Transverse colon (tissue), 4 donors: Measurements from ENCODE around the genes OR10Z1, TAGLN2, KCNJ9 and ATP1A2.

DNA sequence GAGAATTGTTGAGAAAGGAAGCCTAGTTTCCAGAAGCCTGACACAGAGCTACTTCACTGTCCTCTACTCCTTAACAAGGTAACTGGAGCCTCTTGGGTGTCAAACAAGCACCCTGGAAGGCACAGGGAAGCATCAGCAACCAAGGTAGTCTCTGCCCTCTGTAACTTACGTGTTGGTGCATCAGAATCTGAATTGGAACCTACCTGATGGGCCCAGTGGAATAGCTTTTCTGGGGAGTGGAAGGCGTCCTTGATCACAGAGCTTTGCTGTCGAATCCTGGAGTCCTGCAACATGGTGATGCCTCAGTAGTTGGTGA, 30.7 kb downstream of the SMIM42 start:
- PRO-cap: no peak
- RAMPAGE, long total RNA, 4 experiments: no peak in any of the 4 experiments

- PRO-cap: no peak
- RAMPAGE, long total RNA, 4 experiments: no peak in any of the 4 experiments
These were observed at the start of gene OR10Z1 for GRCh38 chr1:158605096-158605373. Gene OR10Z1, plus strand, starts transcription at chr1:158605268.

DNA sequence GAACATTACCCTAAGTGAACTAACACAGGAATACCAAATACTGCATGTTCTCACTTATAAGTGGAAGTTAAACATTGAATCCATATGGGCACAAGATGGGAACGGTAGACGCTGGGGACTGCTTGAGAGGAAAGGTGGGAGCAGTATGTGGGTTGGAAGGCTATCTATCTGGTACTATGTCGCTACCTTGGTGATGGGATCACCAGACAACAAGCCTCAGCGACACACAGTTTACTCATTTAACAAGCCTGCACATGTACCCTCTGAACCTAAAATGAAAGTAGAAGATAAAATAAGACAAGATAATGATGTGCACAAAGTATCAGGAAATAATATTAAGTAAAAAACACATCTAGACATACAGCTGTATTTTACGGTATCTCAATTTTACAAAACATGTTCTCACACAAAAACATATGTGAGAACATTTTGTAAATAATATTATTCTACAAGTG, 855 bp downstream of the PYHIN1 start:
- PRO-cap: no peak
- RAMPAGE, long total RNA, 4 experiments: no peak in any of the 4 experiments

GRCh38 chr1:158952424-158952934, 21.1 kb downstream of the PYHIN1 start:
- PRO-cap: no peak
- RAMPAGE, long total RNA, 4 experiments: no peak in any of the 4 experiments

DNA sequence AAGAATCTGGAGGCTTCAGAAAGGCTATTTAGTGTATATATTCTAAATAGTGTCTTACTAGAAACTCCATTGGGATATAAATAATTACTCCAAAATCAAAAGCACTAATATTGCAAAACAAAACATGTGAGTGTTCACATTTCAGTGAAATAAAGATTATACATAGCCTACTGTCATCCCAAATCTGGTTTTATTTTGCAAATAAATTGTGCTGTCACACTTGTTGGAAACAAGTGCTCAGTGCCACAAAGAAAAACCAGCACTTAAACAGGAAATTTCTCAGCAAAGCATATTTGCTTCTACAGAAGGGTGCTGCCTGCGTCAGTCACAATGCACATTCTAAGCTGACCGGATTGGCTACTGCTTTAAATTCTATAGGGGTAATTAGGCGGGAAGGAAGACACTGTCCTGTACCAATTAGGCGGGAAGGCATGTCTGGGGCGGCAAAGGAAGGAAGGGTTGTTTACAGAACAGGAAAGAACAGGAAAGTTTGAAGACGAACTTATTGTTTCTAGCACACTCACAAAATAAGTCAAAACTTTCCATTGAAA, 2.7 kb downstream of the IFI16 start:
- PRO-cap: bidirectional peak, plus-strand start at position 446 of the sequence, minus-strand start at position 341 of the sequence
- RAMPAGE, long total RNA, 4 experiments: no peak in any of the 4 experiments

DNA sequence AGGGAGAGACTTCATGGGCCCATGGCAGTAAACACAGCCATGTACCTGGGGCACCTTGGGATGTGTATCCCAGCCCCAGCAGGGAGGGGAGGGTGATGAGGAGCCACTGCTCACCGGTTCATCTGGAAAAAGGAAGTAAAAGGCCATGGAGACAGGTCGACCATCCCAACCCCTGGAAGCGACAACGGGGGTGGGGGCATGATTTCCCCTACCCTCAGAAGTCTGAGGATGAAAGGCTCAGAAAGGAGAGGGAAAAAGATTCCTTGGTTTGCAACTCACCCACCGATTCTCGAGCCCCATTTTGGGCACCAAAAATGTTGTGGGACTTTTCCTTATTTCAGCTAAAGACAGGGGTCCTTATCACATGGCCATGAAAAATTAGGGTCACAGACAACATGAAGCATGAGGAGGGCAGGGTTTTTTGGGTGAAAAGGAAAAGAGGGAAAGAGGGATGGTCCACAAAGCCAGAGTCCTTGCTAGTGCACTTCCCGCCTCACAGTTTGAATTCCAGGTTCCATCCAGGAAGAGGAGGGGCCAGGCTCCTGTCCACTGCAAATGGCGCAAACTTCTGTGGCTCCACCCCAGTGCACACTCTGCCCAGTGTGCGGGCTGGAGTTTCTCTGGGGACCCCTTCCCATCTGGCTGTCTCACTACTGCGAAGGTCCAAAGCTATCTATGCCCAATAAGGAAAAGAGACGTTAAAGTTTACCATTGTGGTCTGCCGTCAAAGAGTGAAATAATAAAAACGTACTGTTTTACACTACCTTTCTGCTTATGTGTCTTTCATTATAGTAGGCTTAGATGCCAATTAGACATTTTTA, 18.0 kb downstream of the AIM2 start:
- PRO-cap: no peak
- RAMPAGE, long total RNA, 4 experiments: no peak in any of the 4 experiments

- PRO-cap: no peak
- RAMPAGE, long total RNA, 4 experiments: no peak in any of the 4 experiments
These were observed 1.2 kb upstream of the DUSP23 start for GRCh38 chr1:159779446-159780104.

DNA sequence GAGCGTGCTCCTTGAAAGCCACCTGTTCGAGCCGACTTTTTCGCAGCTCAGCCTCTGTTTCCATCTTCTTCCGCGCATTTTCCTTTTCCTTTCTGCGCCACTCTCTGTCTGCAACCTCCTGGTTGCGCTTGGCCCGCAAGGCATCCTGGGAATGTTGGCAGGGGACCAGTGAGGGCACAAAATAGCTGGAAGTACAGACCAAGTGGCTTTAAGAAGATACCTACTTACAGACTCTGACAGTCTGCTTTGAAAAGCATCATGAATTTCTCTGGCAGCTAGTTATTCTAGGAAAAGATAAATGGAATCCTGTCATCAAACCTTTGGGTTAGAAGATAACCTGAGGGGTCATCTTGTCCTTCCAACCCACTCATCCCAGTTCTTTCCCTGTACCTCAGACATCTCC, 14.1 kb upstream of the VSIG8 start:
- PRO-cap: no peak
- RAMPAGE, long total RNA, 4 experiments: no peak in any of the 4 experiments

- PRO-cap: no peak
- RAMPAGE, long total RNA, 4 experiments: no peak in any of the 4 experiments
These were observed 11.4 kb downstream of the TAGLN2 start for GRCh38 chr1:159913586-159914531.

GRCh38 chr1:159924905-159925555, at the start of gene TAGLN2:
Gene TAGLN2, minus strand, starts transcription at chr1:159925507.
- PRO-cap: bidirectional peak, plus-strand start at chr1:159925156, minus-strand start at chr1:159925041; bidirectional peak, plus-strand start at chr1:159925380, minus-strand start at chr1:159925207; bidirectional peak, plus-strand start at chr1:159925620, minus-strand start at chr1:159925478
- RAMPAGE, long total RNA, 4 experiments: start-site peak on the minus strand in 4 of 4 experiments, at chr1:159925473-159925521 at its widest, 15 to 778 reads per replicate

GRCh38 chr1:159991480-159992071, 37.5 kb upstream of the SLAMF9 start:
- PRO-cap: no peak
- RAMPAGE, long total RNA, 4 experiments: no peak in any of the 4 experiments

DNA sequence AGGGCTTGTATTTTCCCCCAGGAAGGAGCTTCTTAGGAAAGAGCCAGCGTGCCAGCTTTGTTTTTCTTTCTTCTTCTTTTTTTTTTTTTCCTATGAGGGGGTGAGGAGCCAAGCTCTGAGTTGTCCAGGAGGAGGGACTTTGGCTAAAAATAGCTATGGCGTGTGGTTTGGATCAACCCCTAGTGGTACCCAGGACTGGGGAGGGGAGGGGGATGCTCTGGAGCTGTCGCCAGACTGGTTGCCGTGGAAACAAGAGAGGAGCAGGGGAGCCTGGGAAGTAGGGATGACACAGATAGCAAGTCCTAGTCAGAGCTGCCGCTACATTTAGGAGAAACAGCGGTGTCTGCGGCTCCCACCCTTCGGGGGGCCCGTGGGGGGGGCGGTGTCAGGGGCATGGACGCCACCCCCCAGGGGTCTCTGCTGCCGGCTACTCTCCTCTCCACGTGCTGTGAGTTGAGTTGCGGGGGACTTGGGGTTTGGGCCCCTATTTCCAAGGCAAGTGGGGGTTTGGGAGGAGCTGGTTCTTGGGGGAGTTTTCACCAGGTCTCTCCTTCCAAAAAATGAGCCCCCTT, at the start of gene KCNJ9:
TSS of gene KCNJ9 (plus strand) at position 289 of the 572 bp plus-strand sequence.
- PRO-cap: no peak
- RAMPAGE, long total RNA, 4 experiments: no peak in any of the 4 experiments

- PRO-cap: unidirectional peak, plus-strand start at chr1:160115759
- RAMPAGE, long total RNA, 4 experiments: start-site peak on the plus strand in 4 of 4 experiments, at chr1:160115758-160115765 at its widest, 142 to 230 reads per replicate
These were observed at the start of gene ATP1A2 for GRCh38 chr1:160115468-160115967. Gene ATP1A2, plus strand, starts transcription at chr1:160115759.

GRCh38 chr1:160193545-160193994, 3.2 kb downstream of the CASQ1 start:
- PRO-cap: no peak
- RAMPAGE, long total RNA, 4 experiments: no peak in any of the 4 experiments

GRCh38 chr1:160215795-160216904, 11.0 kb downstream of the PEA15 start:
- PRO-cap: no peak
- RAMPAGE, long total RNA, 4 experiments: no peak in any of the 4 experiments

DNA sequence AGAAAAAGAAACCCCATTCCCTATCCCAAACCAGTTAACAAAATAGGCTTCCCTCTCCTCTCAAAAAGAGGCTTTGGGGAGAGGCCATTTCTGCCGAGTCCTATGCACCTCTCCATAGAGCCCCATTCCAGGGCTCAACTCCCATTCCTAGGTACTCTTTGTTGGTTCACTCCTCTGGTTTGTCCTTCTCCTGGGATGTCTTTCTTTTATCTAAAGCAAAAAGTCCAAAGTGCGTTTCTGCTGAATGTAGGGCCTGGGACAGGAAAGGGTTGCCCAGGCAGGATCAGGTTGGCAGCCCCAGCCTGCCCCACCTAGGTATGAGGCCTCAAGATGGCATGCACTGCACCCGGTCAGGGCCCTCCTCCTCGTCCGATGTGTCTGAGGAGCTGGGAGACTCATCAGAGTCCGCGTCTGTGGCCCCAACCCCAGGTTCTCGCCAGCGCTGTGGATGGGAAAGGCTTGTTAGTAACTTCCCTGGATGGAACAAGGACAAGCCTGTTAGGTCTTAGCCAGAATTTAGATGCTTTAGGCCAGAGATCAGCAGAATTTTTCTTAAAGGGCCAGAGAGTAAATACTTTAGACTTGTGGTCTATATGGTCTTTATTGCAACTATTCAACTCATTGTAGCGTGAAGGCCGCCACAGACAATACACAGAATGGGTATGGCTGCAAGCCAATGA, 12.2 kb downstream of the PEA15 start:
- PRO-cap: unidirectional peak, minus-strand start at position 181 of the sequence
- RAMPAGE, long total RNA, 4 experiments: no peak in any of the 4 experiments

DNA sequence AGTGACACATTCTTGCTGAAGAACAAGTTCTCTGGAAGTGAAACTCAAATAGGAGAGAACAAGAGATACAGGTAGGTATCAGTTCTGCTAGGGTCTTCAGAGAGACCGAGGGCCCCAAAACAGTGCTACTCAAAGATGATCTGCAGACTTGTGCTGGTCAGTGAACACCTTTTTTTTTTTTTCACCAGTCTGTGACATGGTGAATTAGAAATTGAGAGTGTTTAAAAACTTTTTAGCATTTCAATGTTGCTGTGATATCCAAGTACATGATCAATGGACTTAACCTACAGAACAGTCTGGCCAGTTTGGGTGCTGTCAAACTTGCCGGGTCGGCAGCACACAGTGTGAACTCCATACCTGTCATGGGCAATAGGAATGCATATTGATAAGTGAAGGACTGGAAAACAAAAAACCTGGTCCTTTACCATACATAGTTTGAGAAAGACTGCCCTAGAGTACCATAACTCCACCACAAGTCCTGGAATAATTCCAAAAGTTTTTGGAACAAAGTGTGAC, 7.8 kb downstream of the PEX19 start:
- PRO-cap: no peak
- RAMPAGE, long total RNA, 4 experiments: no peak in any of the 4 experiments

DNA sequence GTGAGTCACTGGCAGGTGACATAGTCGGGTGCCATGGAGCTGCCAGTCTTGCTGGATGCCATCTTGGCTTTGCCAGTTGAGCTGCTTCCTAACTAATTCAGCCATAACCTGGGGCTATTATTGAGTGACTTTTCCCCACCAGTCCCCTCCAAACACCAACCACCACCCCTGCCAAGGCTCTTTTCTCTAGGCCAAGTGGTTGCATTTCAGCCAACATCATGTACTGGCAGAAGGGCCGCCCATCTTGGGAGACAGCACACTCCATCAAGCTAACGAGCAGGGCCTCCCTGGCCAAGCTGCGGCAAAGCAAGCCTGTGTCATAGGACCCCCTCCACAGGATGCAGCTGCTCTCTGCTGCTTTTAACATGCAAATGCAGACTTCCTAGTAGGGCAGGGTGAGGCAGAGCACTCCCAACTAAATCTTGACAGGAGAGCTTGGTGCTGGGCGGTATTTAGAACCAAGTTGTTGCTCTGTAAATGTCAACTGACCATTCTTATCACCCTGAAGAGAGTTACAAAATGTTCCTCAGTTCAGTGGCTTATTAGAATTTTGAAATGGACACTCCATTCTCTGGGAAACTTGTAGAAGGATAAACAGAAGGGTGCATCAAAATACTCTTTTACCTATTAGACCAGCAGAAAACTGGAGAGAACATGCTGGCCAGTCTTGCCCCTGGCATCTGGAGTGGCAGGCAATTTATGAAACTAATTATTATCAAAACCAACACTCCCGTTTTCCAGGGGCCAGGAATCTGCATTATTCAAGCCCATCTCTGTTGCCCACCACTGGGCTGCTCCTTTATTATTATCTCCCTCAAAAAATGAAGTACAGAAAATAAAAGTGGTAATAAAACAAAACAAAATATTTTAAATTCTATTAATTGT, 22.6 kb upstream of the PEX19 start:
- PRO-cap: no peak
- RAMPAGE, long total RNA, 4 experiments: no peak in any of the 4 experiments

GRCh38 chr1:160446793-160447558, 46.6 kb downstream of the VANGL2 start:
- PRO-cap: no peak
- RAMPAGE, long total RNA, 4 experiments: no peak in any of the 4 experiments

DNA sequence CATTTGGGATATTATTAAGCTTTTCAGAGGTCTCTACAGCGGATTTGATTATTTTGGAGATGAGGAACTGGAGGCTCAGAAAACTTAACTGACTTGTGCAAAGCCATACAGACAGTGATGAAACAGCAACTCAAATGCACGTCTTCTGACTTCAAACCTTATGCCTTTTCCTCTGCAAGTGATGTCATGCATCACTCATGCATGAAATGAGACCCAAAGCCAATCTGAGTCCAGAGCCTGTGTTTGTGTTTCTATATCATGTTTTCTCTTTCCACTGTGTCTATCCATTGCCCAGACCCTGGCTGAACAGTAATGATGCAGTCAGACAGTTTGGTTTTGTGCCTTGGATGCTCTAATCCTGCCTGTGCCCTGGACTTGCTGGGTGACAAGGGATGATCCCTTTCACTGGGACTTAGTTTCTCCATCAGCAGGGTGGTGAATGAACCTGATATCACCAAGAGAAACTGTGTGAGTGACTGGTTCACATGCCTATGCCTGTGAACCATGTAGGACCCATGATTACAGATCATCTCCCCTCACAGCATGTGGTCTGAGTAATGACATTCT, 33.4 kb downstream of the SLAMF6 start:
- PRO-cap: no peak
- RAMPAGE, long total RNA, 4 experiments: no peak in any of the 4 experiments